ENCODE results near the genes LIN7A and RASSF9.

GRCh38 chr12:79455172-79455722 is 235.5 kb downstream of the PAWR start:
- PRO-cap: no peak

DNA sequence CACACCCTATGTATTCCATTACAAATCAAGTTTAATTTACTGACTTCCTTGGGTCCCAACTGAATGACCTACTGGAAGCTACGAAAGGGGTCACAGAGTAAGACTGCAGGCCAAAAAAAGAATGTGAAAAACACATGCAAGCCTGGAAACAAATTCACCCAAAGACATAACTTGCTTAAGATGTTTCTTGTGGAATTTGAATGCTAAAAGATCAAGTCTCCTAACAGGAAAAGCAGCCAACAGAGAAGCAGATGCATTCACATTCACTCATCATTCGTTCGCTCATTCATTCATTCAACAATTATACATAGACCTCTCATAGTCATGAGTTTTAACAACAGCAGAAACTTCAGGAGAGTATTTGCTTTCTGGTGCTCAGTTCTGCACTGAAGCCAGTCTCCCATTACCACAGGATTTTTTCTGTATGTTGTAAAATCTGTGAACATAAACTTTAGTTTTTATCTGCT is 132.7 kb downstream of the PAWR start:
- PRO-cap: no peak

DNA sequence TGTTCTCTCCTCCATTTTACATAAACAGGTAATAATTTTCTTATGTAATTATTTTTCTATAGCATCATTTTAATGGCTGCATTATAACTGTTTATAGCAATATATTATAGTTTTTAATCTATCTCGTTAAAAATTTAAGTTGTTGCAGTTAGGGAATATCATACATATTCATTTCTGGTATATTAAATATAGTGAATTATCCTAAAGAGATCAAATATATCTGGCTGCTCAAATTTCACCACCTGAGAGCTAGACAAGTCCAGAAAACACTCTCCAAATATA is 85.7 kb downstream of the PAWR start:
- PRO-cap: no peak

DNA sequence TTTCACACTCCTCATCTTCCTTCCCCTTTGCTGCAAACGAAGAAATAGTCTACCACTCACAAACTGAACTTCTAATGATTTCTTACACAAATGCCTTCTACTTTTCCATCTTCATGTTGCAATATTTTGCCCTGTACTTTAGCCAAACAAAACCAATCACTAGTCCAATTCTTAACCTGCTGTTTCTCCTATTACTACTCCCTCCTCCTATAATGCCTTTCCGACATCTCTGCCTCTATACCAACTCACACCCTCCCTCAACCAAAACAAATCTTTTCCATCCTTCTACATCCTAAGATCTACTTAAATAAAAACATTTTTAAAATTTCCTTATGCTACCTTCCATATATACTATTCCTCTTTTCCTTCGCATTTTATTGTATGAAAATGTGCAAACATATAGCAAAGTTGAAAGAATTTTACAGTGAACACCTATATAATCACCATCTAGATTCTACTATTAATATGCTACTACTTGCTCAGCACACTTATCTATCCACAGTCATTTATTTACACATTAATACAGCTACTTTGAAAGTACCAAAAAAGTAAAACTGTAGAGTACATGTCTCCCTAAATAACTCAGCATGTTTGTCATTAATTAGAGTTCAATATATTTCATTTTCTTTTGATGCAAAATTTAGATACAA is 36.2 kb downstream of the PPP1R12A start:
- PRO-cap: no peak

GRCh38 chr12:80056152-80056770 is 43.1 kb upstream of the OTOGL start:
- PRO-cap: no peak

DNA sequence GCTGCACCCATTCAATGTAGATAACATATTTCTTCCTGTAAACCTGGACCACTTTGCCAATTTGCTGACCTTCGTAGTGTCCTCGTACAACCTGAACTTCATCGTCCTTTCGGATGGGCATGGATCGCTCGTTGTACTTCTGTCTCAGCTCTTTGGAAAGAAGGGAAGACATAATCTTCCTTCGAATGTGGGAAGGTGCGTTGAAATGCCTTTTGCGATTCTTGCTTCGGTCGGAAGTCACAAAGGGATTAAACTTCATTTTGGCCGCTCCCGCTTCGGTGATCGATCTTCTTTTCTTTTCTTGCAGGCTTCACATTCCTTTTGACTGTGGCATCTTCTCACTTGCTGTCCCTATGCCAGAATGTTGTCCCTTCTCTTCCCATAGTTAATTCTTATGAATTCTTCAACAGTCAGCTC is 3.7 kb downstream of the OTOGL start:
- PRO-cap: no peak

DNA sequence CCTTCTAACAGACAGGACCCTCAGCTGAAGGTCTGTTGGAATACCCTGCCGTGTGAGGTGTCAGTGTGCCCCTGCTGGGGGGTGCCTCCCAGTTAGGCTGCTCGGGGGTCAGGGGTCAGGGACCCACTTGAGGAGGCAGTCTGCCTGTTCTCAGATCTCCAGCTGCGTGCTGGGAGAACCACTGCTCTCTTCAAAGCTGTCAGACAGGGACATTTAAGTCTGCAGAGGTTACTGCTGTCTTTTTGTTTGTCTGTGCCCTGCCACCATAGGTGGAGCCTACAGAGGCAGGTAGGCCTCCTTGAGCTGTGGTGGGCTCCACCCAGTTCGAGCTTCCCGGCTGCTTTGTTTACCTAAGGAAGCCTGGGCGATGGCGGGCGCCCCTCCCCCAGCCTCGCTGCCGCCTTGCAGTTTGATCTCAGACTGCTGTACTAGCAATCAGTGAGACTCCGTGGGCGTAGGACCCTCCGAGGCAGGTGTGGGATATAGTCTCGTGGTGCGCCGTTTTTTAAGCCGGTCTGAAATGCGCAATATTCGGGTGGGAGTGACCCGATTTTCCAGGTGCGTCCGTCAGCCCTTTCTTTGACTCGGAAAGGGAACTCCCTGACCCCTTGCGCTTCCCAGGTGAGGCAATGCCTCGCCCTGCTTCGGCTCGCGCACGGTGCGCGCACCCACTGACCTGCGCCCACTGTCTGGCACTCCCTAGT is 150.2 kb downstream of the OTOGL start:
- PRO-cap: no peak

- PRO-cap: bidirectional peak, plus-strand start at chr12:80937807, minus-strand start at chr12:80937687; unidirectional peak, minus-strand start at chr12:80937934
These were observed at the start of gene LIN7A for GRCh38 chr12:80937413-80938324. TSS of gene LIN7A (minus strand) at chr12:80937934.

- PRO-cap: no peak
These were observed 1.9 kb upstream of the LIN7A start for GRCh38 chr12:80939436-80940177.

GRCh38 chr12:81080374-81080966 is 2.6 kb downstream of the ACSS3 start:
- PRO-cap: no peak

DNA sequence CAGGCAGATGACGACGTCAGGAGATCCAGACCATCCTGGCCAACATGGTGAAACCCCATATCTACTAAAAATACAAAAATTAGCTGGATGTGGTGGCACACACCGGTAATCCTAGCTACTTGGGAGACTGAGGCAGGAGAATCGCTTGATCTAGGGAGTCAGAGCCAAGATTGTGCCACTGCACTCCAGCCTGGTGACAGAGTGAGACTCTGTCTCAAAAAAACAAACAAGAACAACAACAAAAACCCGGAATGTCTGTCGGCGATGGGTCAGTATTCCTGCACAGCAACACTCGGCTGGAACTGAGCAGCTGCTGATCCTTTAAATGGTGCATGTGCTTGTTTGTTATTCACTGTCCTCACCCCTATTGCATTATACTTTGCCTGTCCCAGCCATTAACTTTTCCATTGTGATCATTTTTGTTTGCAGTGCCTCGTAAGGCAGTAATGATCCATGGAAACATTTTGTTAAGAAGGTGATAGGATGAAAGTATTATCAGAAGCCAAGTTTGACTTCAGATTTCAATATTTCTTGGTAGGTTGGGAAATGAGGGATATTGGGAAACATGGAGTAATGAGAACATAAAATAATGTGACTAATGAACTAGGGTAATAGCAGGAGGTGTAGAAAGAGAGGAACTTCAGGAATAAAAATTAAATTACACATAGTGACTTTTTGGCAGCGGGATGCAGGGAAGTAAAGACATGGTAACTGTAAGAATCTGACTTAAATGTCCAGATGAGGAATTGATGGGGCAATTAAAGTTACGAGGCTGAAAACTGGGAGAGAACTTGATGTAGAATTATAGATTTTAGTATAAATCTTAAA is 6.1 kb downstream of the ACSS3 start:
- PRO-cap: no peak

DNA sequence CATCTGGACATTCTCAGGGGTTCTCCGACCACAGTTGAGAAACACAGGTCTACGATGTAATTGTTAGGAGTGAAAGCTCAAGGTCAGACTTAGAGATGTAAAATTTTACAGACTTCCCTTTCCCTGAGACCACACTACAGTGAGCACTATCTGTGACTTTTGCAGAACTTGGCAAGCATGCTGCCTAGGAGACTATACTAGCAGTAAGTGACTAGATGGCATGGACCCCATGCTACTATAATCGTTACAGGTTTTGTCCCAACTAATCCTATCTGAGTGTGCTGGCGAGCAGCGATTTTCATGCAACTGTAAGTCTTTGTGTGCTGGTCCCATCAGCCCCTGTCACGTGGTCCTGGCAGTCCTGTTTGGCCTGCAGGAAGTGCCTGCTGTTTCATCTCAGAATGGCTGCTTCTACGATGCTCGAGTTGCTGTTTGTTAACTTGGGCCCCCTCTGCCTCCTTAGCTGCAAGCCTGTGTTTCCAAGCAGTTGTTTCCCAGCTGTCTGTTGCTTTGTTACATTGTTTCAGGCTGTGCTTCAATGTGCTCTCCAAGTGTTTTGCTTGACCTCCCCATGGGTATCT is 21.7 kb downstream of the TMTC2 start:
- PRO-cap: no peak

GRCh38 chr12:83537504-83537918 is 850.8 kb downstream of the TMTC2 start:
- PRO-cap: no peak

- PRO-cap: no peak
These were observed 970.4 kb downstream of the TMTC2 start for GRCh38 chr12:83657071-83657555.

- PRO-cap: unidirectional peak, minus-strand start at chr12:85836325
These were observed at the start of gene RASSF9 for GRCh38 chr12:85836089-85837214. TSS of gene RASSF9 (minus strand) at chr12:85836409.

DNA sequence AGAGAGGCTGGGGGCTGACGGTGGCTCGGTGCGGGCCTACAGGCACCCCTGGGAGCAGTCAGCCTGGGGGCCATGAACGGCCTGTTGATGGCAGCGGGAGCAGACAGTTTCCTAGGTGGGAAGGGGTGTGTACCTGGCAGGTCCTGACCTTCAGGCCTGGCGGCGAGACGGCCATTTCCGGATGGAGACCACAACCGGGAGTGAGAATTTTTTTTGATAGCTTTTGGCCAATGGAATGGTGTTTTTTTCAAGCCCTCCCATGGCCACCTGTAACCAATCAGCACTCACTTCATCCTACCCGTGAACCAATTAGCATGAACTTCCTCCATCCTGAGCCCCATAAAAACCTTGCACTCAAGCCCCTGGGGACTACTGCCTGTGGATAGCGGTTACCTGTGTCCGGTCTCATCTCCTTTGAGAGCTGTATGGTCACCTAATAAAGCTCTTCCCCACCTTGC is 344.9 kb upstream of the MGAT4C start:
- PRO-cap: no peak

- PRO-cap: no peak
These were observed 191.8 kb downstream of the KITLG start for GRCh38 chr12:88388430-88388983.

DNA sequence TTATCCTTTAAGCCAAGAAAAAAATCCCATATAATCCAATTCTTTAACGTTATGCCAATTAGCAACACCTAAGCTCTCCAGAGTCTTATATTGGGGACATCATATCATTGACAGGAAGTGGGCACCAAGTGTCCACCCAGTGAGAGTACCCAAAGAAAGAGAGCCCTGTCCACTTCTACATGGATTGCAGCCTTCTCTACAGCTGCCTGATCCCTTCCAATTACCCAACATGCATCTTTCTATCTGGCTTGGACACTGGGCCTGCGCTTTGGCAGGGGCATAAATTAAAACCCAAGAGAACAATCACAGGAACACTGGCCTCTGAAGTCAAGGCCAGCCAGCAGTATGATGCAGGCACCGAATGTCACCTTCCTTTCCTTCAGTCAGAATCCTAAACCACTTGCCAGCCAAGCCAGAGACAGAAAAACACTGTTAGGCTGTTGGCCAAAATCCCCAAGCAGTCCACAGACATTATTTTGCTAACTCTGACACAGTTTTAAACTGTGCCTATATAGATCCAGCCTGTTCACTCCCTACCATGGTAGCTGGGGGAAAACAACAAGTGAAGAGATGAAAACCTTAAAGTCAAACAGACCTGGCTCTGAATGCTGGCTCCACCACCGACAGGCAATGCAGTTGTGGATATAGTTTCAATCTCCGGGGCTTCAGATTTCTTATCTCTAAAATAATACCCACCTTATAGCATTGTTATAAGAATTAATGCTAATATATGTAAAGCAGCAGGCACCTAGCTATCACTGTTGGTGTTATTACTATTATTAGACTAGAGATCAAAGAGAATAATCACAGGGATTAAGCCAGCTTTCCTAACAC is 113.6 kb downstream of the DUSP6 start:
- PRO-cap: unidirectional peak, plus-strand start at position 399 of the sequence

DNA sequence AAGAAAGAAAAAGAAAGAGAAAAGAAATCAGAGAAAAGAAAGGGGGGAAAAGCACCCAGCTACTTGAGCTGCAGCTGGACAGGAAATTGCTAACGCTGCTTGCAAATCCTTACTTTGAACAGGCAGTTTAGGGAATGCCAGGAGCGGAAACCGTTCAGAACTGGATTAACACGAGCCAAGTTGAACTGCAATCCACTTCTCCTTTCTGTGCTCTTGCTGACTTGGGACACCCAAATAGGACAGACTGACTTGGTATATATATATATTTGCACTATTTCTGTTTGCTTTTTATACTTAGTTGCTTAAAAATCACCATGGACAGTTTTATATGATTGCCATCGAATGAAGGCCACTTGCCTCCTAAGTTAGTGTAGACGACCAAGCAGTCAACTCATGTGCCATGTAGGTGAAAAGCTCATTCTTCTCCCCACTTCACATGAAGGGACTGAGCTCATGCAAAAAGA is 5.5 kb downstream of the DUSP6 start:
- PRO-cap: unidirectional peak, plus-strand start at position 157 of the sequence

- PRO-cap: no peak
These were observed 32.5 kb upstream of the DUSP6 start for GRCh38 chr12:89384723-89385231.

Data from right common carotid artery plus branches (tissue), 1 donor.